Colon Carcinoma Metastatic in the Brain (tissue), 2 donors: ENCODE data around the gene PRDM10.

DNA sequence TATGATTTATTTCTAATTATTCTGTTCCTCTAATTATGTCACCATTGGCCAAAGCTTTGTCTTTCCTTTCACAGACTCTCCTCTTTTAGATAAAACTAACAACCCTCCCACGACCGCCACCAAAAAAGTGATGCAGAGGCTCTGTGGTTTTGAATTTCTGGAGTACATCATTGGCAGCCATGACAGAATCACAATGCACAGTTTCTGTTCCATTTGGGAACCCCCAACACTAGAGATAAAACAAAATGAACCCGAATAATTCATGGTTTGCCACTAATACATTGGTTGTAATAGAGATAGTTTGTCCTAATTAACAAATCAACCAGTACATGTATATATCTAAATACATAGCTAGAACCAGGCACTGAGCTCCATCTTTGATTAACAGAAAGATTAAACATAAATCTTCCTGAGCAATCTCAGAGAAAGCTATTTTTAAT, 64.3 kb downstream of the ETS1 start:
- PRO-cap, 2 experiments: no peak in any of the 2 experiments

- PRO-cap, 2 experiments: no peak in any of the 2 experiments
Measured at GRCh38 chr11:128568050-128568607, 19.2 kb downstream of the ETS1 start.

DNA sequence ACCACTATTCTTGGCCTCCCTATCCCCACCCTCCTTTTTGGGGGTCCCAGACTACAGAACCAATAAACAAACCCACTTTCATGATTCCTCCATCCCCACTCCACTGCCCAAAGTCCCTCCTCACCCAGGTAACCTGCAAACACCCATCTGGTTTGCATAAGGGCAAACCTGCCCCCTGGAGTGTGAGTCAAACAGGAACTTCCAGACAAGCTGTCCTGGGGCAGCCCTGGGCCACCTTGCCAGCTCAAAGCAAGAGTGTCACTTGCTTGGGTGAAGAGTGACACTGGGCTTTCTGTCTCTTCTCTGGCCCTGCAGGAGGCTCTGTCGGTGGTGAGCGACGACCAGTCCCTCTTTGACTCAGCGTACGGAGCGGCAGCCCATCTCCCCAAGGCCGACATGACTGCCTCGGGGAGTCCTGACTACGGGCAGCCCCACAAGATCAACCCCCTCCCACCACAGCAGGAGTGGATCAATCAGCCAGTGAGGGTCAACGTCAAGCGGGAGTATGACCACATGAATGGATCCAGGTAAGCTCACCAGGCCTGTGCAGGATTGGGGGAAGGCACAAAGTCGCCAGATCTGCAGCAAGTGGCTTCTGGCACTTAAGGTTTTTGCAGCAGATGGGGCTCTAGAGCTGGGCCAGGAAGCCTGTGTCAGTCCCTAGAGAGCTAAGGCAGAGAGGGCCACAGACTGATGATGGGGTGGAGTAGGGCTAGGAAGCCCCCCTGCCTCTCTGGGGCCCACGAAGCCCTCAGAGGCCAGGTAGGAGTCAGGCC, 64.1 kb downstream of the FLI1 start:
- PRO-cap, 2 experiments: no peak in any of the 2 experiments

DNA sequence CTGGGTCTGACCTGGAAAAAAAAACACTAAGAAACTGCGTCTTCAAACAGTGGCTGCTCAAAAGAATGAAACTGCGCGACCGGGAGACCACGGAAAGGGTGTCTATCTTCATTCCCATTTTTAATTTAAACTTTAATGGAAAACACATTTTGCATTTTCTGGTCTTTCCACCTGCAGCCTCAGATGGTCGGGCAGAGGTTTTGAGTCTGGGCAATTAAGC, 83.4 kb downstream of the FLI1 start:
- PRO-cap, 2 experiments: no peak in any of the 2 experiments

GRCh38 chr11:128836174-128836720, 30.8 kb downstream of the KCNJ1 start:
- PRO-cap, 2 experiments: no peak in any of the 2 experiments

- PRO-cap, 2 experiments: no peak in any of the 2 experiments
Measured at GRCh38 chr11:128841638-128842176, 25.4 kb downstream of the KCNJ1 start.

DNA sequence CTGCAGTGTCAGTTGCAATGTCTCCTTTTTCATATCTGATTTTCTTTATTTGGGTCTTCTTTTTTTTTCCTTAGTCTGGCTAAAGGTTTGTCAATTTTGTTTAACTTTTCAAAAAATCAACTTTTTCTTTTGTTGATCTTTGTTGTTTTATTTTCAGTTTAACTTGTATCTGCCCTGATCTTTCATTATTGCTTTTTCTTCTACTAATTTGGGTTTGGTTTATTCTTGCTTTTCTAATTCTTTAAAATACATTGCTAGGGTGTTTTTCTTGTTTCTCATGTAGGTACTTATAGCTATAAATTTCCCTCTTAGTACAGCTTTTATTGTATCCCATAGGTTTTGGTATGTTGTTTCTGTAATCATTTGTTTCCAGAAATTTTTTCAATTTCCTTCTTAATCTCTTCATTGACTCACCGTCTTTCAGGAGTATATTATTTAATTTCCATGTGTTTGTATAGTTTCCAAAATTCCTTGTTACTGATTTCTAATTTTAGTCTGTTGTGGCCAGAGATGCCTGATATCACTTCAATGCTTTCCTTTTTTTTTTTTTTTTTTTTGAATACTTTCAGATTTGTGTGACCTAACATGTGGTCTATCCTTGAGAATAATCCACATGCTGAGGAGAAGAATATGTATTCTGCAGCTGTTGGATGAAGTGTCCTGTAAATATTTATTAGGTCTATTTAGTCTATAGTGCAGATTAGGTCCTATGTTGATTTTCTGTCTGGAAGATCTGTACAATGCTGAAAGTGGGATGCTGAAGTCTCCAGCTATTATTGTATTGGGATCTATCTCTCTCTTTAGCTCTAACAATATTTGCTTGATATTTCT, 61.3 kb upstream of the TP53AIP1 start:
- PRO-cap, 2 experiments: no peak in any of the 2 experiments

DNA sequence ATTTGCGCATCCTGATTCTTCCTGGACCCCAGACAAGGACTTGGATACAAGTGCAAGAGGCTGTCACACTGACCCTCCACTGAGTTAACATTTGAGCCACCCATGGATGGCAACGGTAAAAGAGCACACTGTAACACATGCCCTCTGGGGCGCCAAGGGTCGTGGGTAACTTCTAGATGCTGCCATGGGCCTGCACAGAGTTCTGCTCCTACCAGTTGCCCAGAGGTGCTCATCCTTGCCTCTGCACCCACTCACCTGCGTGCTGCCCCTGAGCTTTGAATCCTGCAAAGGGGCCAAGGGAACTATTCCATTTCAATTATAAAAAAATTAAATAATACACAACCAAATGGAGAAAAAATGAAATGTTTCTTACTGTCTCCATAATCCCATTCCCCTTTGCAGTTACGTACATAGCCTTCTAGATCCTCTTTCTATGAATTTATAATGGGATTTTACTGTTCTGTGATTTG, 89.4 kb upstream of the TP53AIP1 start:
- PRO-cap, 2 experiments: no peak in any of the 2 experiments

DNA sequence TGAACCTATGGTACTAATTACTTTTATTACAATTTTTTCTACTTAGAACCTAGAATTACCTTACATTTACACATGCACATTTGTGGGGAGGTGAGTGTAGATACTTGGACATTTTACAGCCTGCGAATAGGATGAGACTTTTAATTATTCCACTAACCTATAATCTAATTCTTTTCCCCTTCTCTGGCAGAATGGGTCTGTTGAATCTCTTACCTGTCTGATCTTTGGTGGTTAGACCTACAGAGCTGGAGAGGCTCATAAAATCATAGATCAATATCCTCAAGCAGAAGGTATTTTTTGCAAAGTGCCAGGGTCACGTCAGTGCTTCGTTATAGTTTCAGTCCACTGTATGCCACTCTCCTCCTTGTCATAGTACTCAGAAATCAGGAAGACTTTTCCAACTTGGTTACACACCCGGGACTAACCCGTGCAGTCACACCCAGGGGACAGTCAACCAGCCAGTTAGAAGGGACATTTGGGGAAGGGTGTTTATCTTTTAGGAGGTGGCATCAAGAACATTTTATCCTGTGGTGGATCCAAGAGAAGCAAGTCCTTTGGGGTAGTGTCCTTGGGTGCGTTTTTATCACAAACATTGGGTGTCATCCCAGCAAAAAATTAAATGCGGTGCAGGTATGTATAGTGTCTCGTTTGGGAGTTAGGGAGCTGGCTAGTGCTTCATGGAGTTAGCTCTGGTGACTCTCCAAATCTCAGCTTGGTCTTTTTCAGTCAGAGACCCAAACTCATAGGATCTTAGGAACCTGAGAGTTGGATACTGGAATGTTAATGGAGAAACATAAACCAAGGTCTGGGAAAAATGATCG, 4.3 kb downstream of the BARX2 start:
- PRO-cap, 2 experiments: no peak in any of the 2 experiments

DNA sequence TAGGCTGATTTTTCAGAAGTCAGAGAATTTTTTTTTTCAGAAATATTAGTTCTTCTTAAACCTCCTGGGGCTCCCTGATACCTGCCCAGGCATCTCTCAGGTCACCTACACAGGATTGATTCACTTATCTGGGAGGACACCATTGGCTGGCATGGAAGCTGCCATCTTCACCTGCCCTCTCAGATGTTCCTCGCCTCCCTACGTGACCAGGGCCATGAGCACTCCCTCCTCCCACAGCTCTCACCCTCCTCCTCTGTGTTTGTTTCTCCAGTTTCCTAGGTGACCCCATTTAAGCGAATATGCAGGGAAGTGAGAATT, 64.2 kb downstream of the BARX2 start:
- PRO-cap, 2 experiments: no peak in any of the 2 experiments

DNA sequence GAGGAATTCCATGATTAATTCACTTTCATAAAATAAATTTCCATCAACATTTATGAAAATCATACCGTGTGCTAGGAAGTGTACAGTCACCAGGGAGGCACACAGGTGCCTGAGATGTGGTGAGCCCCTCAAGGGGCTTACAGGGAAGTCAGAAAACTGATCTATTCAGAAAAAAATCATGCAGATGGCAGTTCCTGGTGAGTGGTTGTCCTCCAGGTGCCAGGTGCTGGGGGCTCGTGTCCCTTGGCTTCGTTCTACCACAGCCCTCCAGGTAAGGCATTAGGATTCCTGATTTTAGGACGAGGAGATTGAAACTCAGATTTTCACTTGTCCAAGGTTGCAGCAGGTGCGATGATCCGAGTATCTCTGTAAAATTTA, 204.1 kb downstream of the BARX2 start:
- PRO-cap, 2 experiments: no peak in any of the 2 experiments

- PRO-cap, 2 experiments: no peak in any of the 2 experiments
Measured at GRCh38 chr11:129803962-129804339, 11.7 kb upstream of the TMEM45B start.

DNA sequence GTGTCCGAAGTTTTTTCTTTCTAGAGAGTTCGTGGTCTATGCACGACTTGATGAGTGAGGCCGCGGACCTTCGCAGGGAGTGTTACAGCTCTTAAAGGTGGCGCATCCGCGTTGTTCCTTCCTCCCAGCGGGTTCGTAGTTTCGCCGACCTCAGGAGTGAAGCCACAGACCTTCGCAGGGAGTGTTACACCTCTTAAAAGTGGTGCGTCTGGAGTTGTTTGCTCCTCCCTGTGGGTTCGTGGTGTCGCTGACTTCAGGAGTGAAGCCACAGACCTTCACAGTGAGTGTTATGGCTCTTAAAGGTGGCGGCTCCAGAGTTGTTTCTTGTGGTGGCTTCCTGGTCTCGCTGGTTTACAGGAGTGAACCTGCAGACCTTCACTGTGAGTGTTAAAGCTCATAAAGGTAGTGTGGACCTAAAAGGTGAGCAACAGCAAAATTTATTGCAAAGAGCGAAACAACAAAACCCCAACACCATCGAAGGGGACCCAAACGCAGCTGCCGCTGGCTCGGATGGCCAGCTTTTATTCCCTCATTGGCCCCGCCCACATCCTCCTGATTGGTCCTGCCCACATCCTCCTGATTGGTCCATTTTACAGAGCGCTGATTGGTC, 1.4 kb upstream of the TMEM45B start:
- PRO-cap, 2 experiments: no peak in any of the 2 experiments

DNA sequence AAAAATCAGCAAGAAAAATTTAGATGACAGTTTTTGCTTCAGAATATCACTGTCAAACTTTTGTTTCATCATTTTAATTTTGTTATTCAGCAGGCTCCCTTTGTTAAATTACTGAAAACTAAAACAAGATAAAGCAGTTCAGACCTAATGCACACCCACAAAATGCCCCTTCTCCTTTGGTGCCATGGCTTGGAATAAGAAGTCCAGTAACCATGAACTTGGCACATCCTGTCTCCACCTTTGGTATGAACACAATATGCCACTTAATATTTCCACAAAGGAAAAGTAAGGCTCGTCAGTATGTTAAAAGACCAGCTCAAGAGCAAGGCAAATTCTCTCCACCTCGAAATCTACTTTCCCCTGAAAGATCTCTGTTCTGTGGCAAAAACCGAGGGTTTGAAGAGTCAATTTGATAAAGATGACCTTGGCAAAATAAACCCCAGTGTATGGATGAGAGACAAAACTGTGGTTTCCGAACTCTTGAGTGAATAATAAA, 6.4 kb upstream of the NFRKB start:
- PRO-cap, 2 experiments: no peak in any of the 2 experiments

DNA sequence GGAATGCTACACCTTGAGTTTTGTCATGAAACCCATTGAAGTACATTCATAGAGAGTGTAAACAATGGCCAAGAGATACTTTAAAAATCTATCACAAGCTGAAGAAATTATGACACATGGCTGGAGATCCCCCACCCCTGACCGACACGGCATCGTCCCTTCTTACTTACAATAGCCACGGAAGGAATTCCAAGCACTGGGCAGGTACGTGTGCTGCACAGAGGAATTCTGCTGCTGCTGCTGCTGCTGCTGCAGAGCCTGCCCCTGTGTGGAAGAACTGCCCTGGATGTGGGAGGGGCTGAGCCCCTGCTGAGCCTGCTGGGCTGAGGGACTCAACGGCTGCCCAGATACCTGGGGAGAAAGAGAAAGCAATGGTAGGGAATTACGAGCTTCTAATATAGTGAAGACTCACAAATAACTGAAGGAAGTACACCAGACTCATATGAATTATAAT, 15.0 kb upstream of the NFRKB start:
- PRO-cap, 2 experiments: no peak in any of the 2 experiments

DNA sequence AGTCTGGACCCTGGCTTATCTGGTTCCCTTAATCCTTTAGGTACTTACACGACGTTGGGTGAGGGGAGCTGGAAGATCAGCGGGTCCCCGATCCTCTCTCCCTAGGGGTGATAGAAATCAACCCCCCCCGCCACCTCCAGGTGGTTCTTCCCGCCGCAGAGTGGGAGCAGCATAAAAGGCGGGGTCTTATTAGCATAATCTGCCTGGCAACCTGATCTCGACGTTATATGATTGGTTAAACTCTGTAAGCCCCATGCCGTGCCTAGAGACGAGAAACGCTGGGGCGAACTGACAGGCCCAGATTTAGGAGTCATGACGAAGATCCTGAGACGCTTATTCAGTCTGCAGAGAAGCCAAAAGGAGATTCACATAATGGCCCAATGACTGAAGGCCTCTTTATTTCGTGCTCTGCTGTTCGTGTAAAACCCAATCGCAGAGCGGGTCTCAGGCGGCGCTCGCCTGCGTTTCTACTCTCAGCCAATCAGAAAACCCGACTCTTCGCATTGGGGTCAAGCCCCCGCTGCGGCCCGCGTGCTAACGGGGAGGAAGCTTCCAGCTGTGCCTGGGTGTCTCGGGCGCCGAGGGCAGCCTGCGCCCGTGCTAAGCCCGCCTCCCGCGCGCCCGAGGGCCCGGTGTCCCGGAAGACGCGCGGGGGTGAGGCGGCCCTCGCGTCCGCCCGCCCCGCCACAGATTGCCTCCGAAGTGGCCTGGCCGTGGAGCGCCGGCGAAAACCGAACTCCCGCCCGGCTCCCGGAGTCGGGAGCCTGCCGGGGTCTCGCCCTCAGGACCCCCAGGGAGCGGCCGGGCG, at the start of gene PRDM10:
Gene PRDM10, minus strand, starts transcription at position 162 of the 808 bp plus-strand sequence.
- PRO-cap, 2 experiments: peak in 2 of 2 experiments; most common plus-strand start position 265 of the sequence (in 2); most common minus-strand start position 162 of the sequence (in 2)

GRCh38 chr11:130050302-130050745, 19.4 kb upstream of the APLP2 start:
- PRO-cap, 2 experiments: no peak in any of the 2 experiments

DNA sequence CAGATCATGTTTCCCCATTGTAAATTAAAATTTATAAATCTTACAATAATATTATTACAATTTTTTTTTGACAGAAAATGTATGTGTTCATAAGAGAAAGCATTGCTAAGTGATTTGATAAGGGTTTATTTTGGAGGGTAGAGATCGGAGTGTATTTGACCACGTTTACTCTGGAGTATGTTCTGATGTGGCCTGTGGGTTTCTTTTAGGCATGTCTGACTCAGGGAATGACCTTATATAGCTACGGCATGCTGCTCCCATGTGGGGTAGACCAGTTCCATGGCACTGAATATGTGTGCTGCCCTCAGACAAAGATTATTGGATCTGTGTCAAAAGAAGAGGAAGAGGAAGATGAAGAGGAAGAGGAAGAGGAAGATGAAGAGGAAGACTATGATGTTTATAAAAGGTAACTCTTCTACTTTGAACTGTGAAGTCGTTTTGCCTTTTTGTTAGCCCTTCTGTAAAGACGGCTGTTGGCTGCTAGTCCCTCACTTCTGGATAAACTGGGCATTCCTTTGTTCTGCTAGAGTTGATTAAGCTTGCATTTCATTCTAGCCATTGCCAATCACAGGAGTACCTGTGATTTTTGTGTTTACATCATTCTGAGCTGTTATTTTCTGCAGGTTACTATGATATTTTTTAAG, 38.1 kb upstream of the ST14 start:
- PRO-cap, 2 experiments: no peak in any of the 2 experiments

- PRO-cap, 2 experiments: no peak in any of the 2 experiments
Measured at GRCh38 chr11:130129931-130130393, 29.6 kb upstream of the ST14 start.

- PRO-cap, 2 experiments: no peak in any of the 2 experiments
Measured at GRCh38 chr11:130133484-130133907, 26.1 kb upstream of the ST14 start.